ENCODE data around the gene RABEPK.

DNA sequence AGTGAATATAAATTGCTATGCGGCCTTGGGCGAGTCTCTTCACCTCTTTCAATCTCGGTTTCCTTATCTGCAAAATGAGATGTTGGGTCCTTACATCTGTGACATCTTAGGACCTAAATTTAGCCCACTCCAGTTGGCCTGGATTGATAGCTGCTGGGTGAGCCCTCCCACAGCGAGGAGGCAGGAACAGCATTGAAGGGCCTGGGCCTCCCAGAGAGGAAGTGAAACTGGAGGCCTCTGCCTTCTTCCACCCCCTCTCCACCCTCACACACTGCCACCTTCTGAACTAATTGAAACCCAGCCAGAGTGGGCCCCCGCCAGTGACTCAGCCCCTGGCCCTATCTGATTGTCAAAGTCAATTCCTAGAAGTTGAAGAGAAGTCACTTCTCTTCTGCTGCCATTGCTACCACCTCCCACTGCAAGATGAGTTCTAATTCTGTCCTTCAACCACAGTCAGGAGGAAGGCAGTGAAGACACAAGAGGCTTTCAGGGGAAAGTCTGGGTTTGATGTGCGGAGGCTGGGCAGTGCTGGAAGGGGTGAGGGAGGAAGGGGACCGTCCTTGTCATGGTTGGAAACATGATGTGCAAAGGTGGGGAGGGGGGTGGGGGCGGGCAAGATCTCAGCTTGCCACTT, 55.2 kb upstream of the NEK6 start:
- RRBS = no CpG with 5 or more reads among the region's 8 CpGs

DNA sequence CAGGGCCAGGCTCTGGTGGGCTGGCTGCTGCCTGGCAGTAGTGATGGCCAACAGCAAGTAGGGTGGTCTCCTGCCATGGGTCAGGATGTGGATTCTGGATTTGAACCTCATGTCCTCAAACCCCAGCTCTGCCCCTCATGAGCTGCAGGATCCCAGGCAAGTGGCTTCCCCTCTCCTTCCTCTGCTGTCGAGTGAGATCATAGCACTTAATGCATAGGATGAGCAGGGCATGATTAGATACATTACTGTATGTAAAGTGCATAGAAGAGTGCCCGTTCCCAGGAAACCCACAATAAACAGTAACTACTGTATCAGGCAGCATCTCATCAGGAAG, 38.6 kb upstream of the NEK6 start:
- RRBS = no CpG with 5 or more reads among the region's 2 CpGs

DNA sequence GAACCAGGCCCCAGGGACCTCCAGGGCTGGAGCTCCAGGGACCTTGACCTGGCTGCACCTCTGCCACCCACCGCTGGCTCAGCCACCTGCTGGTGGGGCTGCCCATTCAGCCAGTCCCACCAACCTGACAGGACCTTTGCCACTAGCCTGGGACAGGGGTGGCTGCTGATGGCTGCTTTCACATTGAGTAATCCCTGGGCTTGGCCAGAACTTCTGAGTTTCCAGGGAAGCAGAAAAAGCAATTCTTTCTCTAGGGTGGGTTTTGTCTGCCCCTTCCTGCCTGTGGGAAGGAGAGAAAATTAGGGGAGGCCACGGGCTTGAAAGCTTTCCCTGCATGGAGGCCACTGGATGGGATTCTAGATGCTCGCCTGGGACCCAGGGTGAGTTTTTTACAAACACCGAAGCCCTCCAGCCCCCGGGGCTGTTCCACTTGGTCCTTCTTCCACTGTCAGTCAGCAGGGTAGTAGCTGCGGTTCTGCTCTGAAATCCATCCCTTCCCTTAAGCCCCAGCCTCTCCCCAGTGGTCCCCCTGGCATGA, 34.5 kb downstream of the NEK6 start:
- RRBS = no CpG with 5 or more reads among the region's 6 CpGs

GRCh38 chr9:124660062-124661137, 110.7 kb downstream of the NR6A1 start:
- RRBS = no CpG with 5 or more reads among the region's 15 CpGs

GRCh38 chr9:124694825-124695495, 76.2 kb downstream of the NR6A1 start:
- RRBS = no CpG with 5 or more reads among the region's 8 CpGs

DNA sequence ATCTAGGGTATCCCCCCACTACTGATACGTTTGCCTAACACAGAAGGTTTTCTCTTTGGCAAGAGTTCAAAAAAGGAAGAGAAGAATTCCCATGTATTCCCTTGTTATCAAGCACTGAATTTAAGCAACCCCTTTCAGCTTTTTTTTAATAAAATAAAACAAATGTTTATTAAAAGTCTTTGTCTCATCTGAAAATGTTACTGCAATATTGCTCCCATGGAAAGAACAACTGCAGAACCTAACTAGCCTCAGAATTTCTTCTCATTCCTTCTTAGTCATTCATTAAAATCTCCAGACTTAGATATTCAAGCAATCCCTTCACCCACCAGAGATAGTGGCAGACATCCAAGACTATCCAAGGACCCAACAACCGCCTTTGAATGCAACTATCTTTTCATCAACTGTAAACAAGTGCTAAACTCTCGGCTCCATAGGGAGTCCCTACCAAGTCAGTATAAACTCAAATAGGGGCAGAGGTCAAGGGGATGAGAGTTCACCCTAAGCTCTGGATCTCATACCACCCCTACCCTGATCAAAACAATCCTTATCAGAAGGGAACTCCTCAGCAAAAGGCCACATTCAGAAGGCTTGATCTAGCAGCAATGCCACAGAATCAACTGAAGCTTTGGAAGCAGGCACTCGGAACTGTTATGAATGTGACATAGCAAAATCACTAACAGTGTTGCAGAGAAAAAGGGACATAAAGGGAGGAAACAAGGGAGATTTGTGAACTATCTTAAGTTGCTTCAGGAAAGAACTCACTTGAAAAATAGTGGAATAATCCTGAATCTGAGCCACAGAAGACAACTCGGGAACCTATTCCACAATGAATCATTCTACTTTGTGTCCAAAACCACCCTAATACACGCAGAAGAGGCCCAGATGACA, 50.0 kb downstream of the NR6A1 start:
- RRBS = no CpG with 5 or more reads among the region's 6 CpGs

DNA sequence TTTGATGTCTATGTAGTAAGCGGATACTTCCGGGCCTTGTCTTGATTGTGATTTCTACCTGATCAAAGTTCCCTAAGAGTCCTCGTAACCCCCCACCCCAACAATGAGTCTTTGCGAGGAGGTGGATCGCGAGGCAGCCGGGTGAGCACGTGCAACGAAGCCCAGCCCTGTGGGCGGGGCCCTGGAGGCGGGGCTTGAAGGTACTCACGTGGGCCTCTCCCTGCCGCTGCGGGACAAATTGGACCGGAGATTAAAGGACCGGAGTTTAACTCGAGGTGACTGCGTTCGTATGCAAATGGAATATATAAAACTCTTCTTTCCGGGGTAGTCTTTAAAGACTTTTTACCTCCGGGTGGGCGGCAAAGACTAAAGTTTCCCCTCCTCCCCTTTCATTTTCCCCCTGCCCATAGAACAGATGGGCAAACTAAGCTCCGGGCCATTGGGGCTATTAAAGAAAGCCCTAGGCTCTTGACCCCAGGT, 428 bp upstream of the NR6A1 start:
- RRBS = 1% methylated on average over 16 of the region's 23 CpGs

GRCh38 chr9:124793095-124793443, 16.1 kb downstream of the OLFML2A start:
- RRBS = no CpG with 5 or more reads among the region's 5 CpGs

DNA sequence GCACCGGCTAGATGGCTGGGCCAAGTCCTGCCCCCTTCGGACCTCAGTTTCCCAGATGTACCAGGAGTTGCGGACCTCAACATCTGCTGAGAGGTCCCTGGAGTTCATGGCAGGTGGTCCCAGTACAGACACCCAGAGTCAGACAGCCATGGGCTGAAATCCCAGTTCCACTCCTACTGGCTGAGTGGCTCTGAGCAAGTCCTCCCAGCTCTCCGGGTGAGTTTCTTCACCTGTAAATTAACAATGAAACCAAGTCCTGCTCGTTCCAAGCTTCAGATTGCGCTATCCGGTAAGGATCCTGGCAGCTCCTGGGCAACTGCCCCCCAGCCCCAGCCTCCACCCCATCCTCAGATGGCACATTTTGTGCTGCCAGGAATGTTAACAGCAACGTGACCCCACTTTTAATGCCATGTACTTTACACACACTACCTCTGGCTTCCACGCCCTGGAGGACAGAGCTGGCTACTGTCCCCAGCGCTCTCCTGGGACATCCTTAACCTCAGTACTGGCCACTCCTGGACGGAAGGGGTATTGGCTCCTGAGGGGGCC, 727 bp upstream of the WDR38 start:
- RRBS = 90% methylated on average over 4 of the region's 11 CpGs

DNA sequence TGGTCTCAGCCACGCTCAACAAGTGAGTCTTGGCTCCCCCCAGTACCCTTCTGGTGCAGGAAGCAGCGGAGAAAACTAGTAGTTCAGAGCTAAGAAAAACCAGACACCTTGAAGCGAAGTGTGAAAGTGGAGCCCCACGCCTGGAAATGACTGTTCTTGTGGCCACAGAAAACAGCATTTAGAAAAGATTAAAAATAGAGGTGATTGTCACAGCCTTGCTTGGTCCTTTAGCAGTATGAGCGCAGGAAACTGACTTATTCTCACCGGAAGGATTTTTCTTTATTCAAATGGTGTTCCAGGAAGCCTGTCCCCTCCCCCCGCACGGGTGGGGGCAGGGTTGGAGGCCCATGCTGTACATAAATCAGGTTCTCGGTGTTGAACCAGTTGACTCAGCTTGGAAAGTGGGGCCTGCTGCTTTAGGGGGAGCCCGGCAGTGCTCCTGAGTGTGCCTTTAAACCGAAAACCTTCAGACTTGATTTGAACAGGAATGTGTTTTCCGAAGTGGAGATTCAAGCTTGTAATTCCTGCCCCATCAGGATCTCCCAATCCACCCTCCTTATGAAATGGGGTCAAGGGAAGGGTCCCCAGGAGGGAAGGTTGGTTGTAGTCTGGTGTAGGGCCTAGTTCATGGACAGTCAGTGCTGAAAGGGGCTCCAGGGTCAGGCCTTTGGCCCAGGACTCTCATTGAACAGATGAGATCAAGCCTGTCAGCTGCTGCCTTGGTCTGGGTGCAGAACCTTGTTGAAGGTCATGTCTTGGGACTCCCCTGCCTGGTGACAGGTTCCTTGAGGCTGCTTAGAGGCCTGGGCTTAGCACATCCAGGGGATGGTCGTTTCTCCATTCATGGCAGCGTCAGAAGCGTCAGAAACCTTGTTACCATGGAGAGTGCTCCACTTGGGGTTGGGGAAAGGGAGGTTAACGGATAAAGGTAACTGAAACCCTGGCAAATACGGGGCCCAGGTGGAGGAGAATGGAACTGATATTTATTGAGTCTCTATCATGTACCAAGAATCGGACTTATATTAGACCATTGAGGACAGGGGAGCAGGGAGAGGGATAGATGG, 8.5 kb downstream of the ARPC5L start:
- RRBS = no CpG with 5 or more reads among the region's 18 CpGs

GRCh38 chr9:124873468-124874254, 11.7 kb downstream of the ARPC5L start:
- RRBS = no CpG with 5 or more reads among the region's 19 CpGs

DNA sequence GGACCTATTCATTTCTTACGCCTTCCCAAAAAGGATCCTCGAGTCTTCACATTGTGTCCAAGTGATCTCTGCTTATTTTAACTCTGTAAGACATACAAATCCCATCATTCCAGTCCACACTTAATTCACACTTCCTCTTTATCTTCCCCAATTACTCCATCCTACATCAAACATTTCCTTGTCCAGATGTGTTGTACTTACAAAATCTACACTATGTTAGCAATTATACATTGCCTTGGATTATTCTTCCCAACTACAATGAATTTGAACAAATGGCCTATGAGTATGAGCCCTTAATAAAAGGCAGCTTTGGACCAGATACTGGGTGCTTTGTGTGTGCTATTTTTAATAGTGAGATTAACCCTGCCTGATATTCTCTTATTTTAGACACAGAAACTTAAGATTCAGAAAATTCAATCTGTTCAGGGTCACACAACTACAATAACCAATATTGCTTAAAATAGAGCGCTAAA, 1.8 kb upstream of the SCAI start:
- RRBS = no CpG with 5 or more reads among the region's 3 CpGs

DNA sequence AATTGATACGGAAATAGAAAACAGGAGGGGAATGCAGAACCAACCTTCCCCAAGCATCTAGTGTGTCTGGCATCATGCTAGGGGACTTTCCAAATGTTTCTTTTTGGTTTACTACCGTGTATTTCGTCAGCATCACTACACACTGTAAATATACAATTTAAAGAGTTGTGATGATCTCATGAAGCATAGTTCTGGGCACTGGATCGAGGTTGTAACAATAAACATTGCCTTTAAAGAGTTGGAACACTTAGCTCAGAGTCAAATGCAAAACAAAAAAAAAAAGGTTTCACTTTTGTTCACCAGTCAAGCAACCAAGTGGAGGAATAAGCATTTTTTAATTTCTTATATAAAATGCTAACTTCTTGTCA, 2.9 kb upstream of the SCAI start:
- RRBS = no CpG with 5 or more reads among the region's 4 CpGs

GRCh38 chr9:125200085-125200683, at the start of gene RABEPK:
Gene RABEPK, plus strand, starts transcription at chr9:125200542.
- RRBS = 2% methylated on average over 21 of the region's 39 CpGs

GRCh38 chr9:125315464-125316266, 54.0 kb downstream of the GAPVD1 start:
- RRBS = no CpG with 5 or more reads among the region's 6 CpGs

DNA sequence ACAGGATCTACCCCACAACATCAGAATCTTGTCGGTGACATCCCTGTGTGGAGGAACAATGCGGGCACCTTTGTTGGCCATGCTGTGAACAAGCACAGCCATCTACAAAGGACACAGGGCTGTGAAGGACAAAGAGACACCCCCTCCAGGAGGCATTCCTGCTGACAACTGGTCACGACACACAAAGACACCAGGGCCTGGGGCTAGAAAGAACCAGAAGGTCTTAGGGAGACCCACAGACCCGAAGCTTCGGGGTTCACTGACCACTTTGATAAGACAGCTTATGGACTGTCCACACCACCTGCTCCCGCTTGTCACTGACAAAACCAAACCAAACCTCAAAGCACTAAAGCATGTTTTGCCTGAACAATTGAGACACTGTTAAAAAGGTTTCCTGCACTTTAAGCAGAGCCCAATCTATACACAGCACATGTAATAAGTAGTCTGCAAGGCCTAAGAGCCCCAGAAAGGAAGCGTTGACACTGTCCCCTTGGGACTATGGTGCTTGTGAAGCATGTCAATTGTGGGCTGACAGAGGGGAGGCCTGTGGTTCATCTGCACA, 184.9 kb downstream of the GAPVD1 start:
- RRBS = no CpG with 5 or more reads among the region's 7 CpGs

GRCh38 chr9:125748451-125749055, 1.4 kb downstream of the PBX3 start:
- RRBS = 3% methylated on average over 11 of the region's 30 CpGs

DNA sequence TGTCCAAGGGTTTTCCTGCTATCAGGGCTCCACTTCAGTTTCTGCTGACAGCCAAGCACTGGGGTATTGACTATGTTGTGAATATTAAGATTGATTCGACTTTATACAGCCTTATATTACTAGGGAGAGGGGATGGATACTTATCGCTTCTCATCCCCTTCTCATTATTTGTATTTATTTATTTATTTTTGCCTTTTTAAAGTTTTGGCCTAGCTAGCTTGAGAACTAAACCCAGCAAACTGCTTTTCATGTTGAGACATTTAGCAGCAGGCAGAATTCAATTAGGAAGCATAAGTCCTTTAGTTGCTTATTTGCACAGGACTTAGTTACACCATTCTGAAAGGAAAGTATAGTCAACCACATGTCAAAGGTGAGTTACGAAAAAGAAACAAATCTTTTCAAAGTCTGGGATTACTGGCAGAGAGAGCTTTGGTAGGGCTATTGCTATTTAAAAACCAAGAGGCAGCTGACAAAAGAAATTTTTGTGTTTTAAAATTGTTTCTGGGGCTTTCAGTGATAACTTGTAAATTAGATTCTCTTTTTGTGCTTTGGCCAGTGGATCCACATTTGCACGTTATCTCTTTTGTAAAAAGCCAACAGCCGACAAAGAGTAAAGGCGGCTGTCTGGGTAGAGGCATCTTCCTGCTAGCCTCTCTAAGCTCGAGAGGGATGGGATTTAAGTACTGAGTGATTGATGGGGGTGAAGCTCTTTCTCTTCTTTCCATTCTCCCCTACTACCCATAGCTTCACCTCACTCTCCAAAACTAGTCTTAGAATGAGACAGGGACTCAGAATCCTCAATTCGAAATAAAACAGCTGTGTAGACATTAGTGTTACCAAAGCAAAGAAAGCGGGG, 3.2 kb downstream of the PBX3 start:
- RRBS = no CpG with 5 or more reads among the region's 9 CpGs

- RRBS = no CpG with 5 or more reads among the region's 8 CpGs
These were observed 82.7 kb downstream of the PBX3 start for GRCh38 chr9:125829671-125830466.